ENCODE data around the genes CYTH3, DAGLB and RSPH10B2.

GRCh38 chr7:5361713-5362305 is 61.8 kb downstream of the TNRC18 start:
- PRO-cap = no peak

- PRO-cap = bidirectional peak, plus-strand start at chr7:5397377, minus-strand start at chr7:5397244
Measured at GRCh38 chr7:5396874-5398023, 26.4 kb downstream of the TNRC18 start.

DNA sequence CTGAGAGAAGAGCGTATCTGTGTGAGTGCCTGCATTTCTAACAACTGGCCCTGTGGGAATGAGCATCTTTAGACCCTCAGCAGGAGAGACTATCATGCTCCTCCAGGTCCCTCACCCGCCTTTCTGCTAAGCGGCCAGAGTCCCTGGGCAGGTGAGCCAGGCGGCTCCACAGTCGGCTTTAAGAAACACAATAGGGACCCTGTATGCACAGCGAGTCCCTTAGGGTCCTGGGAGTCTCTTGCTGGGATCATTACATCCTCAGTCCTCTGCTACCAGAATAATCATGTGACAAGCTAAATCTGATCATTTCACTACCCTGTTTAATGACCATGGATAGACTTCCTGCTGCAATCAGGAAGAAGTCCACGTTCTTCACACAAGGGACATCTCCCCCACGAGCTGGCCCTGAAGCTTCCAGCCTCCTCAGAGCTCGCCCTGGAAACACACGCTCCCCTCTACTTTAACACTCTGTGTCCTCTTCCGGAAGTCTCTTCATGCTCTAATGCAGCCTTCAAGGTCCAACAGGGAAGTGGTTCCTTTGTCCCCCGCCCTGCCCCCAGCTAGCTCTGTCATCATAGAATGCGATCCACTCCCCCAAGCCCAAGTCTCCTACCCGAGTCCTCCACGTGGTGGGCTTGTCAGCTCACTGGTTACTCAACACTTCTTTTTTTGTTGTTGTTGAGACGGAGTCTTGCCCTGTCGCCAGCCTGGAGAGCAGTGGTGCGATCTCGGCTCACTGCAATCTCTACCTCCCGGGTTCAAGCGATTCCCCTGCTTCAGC is 87.3 kb downstream of the FSCN1 start:
- PRO-cap = bidirectional peak, plus-strand start at position 675 of the sequence, minus-strand start at position 472 of the sequence

GRCh38 chr7:5822543-5823650 is 41.4 kb upstream of the RNF216 start:
- PRO-cap = bidirectional peak, plus-strand start at chr7:5823153, minus-strand start at chr7:5823065

DNA sequence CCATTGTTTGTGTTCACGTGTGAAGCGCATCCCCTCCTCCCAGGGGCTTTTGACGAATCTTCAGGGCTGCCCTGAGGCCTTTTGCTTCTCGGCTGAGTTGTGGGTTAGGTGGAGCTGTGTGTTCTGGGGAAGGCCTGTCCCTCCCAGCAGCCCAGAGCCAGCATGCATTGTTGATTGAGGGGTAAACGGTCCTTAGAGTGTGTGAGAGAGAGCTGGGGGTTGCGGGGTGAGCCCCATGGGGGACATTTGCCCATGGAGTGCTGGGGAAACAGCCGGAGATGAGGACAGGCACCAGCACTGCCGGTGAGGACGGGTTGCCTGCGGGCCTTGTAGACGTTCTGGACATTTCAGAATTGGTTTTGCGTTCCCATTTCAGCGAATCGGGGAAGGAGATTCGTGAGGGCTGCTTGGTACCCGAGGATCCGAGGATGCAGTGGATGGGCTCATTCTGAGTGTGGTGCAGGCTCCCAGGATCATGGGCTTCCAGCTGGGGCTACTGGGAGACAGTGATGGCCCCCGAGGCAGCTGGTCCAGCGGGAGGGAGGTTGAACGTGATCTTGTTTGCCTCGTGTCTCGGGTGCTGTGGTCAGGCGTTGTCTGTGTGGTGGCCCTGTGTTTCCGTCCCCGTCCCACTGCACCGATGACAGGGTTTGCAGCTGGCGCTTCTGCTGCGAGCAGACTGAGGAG is 53.7 kb downstream of the USP42 start:
- PRO-cap = no peak

GRCh38 chr7:6237026-6237399 is 35.4 kb downstream of the CYTH3 start:
- PRO-cap = no peak

GRCh38 chr7:6260455-6261226 is 11.8 kb downstream of the CYTH3 start:
- PRO-cap = no peak

GRCh38 chr7:6269542-6269790 is 3.0 kb downstream of the CYTH3 start:
- PRO-cap = no peak

GRCh38 chr7:6272234-6272959 is at the start of gene CYTH3:
CYTH3 (minus strand) TSS chr7:6272624.
- PRO-cap = bidirectional peak, plus-strand start at chr7:6272799, minus-strand start at chr7:6272639

- PRO-cap = no peak
Measured at GRCh38 chr7:6435231-6436041, 12.3 kb downstream of the DAGLB start.

- PRO-cap = unidirectional peak, plus-strand start at chr7:6447392; bidirectional peak, plus-strand start at chr7:6448057, minus-strand start at chr7:6447932
Measured at GRCh38 chr7:6446982-6448116, at the start of gene DAGLB. DAGLB (minus strand) TSS chr7:6447954.

GRCh38 chr7:6461751-6463102 is 14.5 kb upstream of the DAGLB start:
- PRO-cap = no peak

- PRO-cap = no peak
Measured at GRCh38 chr7:6642122-6642550, 5.0 kb downstream of the ZNF316 start.

DNA sequence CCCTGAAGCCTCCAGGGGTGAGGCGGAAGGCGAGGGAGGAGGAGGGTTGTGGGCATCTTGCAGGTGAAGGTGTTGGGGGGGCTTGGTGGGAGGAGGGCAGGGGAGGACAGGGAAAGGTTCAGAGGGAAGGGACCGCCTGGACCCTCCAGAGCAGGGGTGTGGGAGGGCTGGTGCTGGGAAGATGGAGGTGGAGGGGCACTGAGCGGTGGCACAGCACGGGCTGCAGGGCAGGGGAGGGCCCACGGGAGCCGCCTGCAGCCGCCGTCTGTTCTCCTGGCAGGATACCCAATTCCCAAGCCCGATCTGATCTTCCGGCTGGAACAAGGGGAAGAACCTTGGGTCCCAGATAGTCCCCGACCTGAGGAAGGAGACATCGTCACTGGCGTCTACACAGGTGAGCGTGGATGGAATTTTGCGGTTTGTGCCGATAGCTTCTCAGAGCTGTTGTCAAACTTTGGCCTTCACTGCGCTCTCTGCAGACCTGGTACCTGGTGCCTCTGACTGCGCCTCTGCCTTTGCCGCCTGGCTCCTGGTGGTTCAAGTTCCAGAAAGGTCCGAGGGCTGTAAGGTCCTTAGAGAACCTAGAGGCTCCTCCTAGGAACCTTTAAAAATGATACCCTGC is 7.2 kb downstream of the ZNF316 start:
- PRO-cap = no peak

DNA sequence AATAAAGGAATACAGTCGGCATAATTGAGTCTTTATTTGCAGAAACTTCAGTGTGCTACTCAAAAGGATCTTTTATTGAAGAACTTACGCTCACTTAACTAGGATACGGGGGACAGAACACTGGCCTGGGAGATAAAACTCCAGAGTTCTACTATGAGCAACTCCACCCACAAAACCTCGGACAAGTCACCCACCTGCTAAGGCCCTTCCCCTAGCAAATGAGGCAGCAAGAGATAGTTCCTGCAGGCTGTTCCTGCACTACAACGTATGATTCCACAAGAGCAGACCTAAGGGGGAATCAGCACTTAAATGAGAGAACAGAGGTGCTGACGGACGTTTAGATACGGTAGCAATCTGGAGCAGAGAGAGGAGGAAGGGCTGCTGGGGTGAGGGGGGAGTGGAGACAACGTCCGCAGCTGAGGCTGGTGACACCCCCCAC is 898 bp downstream of the ZNF12 start:
- PRO-cap = no peak

DNA sequence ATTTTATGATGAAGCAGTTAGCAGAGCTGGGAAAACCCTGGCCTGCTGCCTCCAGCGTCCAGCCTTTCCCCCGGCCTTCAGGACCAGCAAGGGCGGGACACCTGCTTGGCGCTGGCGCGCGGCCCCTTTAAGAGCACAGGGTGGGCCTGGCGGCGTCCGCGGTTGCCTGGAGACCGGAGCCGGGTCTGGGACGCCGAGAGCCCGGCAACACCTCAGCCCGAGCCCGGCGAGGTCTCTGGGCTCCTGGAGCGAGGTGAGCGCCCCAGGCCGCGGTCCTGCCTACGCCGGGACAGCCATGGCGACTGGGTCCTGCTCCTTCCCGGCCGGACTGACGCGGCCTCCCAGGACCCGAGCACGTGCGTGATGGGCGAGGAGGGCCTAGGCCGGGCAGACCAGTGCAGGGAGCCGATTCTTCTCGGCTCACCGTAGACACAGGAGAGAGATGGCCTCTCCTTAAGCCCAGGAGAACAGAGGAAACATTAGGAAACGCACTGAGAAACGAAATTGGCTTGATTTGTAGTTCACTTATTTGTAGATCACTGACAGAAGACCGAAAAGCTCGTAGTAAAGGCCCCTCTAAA is at the start of gene RSPH10B2:
RSPH10B2 (plus strand) TSS at position 182 of the 581 bp plus-strand sequence.
- PRO-cap = no peak

DNA sequence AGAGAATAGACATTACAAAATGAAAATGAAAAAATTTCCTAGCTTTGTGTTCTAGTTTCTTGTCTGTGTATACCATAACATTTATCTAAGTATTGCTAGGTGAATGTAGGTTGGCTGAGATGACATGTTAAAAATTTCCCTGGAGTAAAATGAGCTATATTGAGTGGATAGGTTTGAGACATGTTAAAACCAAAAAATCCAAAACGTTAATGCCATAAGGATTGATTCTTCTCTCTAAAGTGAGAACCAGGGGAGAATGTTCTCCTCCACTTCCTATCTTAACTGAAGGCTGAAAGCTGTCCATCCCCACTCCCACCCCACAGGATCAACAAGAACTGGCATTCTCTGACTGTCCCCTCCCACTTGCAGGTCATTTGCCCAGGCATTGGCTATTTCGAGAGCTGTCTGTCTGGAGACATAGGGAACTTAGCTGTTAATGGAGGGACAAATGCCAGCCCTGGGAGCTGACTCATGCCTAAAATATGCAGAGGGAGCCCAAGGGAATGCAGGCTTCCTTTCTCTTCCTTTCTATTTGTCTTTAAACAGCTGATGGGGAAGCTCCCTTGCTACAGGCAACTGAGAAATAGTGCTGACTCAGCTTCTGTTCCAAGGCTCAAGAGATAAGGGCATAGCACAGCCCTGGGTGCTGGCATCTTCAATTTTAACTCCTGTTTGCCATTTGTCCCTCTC is 83.0 kb upstream of the C1GALT1 start:
- PRO-cap = no peak

DNA sequence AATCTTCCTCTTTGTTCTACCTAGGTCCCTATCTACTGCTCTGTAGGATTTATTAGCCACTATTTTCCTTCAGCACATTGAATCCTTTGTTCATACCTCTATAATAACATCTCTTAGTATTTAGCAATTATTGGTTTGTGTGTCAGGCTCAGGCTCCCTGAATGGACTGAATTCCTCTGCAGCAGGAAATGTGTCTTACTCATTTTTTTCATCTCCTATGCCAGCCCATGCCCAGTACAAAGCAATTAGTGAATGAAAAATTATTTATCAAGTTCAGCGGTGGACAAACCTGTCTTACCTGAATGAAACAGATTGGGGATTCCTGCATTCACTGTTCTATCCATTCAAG is 53.7 kb downstream of the C1GALT1 start:
- PRO-cap = no peak

DNA sequence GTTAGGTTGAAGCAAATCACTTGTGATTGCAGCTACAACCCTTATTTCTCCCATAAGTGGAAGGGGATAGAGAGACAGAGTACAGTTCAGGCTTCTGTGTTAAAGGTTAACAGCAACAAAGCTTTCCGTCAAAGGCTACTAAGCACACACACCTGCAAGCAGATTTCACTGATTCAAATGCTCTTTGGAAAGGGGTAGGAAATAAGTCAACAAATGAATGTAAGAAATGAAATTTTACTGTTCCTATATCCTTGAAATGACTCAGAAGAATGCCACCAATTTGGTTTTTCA is 120.6 kb downstream of the COL28A1 start:
- PRO-cap = no peak

GRCh38 chr7:7440363-7441059 is 95.2 kb downstream of the COL28A1 start:
- PRO-cap = no peak

All from SEM (cell line).